ENCODE measurements around the genes BLNK and TLL2.

DNA sequence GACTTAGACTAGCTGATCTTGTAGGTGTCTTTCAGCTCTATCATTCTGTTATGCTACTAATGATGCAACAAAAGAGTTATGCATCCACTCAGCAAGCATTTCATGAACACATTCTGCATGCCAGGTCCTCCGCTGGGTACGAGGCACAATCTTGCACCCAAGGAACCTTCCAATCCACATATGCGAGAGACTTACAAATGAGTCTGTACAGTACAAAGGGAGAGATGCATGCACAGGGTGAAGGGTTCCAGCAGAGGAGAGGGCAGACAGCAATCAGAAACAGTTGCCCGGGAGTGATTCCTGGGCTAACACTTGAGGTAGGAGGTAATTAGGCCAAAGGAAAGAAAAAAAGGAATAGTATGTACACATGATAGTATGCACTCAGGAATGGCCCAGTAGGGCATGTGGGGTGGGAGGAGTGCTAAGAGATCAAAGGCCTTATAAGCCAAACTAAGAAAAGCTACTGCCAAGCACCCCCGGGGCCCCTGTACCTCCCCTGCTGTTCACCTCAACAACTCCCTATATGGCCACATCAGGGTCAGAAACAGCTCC lies 80.5 kb downstream of the SORBS1 start:
- PRO-cap = no peak
- RAMPAGE, long total RNA = no peak

DNA sequence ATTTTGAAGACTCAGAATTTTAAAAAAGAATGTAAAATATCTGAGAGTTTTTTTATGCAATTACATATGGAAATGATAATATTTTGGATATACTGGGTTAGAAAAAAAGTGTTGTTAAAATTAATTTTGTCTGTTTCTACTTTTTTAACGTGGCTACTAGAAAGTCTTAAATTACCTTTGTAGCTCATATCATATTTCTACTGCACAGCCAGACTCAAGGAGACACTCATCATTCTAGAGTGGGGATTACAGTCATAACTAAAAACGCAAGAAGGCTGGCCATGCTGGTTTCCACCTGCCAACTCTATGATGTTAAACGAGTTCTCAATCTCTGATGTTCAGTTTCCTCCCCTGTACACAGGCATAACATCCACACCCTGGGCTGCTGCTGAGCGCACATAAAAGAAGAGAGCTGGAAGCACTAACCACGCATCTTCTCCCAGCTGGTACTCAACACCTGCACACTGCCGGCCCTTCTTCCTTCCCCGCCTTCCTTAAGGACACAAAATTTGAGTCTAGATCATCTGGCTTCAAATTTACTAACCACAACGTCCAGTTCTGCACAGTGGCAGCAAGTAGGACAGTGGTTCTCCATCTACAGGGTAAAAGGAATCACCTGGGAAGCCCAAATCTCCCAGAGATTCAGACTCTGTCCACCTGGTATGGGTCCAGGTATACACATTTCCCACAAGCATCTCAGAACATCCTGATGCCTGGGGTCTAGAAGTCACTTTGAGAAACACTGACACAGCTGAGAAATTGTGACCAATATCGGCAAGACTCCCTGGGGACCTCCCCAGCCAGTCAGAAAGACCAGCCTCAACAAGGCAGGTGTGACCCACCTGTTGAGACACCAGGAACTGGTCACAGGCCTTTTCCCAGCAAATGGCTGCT lies 60.4 kb downstream of the SORBS1 start:
- PRO-cap = no peak
- RAMPAGE, long total RNA = no peak

DNA sequence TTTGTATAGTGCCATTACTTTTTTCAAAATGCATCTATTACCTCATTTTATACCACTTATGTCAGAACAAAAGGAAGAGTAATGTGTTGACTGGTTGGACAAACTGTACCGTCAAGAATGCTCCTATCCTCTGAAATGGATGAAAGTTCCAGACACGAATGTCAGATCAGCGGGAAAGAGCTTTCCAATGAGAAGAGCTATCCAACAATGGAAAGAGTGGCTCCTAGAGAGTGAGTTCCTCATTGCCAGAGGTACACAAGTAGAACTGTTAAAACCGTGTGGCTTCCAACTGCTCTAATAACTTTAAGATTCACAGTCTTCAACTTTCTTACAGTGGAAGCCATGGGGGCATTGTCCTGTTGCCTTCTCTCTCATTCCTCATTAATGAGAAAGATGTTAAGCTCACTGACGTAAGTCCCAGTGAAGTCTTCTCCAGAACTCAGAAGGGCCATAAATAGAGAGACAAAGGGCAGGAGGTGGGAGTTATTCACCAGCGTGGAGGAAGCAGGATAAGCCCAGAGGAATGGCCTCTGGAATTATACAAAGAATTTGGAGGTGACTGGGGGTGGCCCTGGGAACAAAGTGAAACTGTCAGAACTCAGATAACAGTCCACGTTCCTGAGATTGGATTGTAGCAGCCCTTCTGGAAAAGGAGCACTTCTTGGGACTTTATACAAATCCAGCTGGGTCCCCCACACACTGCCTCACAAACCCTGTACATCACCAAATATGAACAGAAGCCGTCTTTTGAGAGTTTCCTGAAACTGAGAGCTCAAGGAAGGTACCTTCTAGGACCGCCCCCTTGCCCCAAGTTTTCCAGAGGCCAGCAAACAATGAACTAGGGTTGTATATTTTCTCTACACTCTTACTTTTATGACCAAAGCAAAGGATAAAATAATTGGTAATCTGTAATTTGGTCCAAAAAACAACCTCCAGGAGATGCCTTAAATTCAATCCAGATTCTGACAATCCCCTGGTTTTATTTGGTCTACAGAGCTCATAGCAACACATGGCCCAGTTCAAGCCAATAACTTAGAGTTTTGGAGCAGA lies 52.4 kb downstream of the SORBS1 start:
- PRO-cap = no peak
- RAMPAGE, long total RNA = no peak

DNA sequence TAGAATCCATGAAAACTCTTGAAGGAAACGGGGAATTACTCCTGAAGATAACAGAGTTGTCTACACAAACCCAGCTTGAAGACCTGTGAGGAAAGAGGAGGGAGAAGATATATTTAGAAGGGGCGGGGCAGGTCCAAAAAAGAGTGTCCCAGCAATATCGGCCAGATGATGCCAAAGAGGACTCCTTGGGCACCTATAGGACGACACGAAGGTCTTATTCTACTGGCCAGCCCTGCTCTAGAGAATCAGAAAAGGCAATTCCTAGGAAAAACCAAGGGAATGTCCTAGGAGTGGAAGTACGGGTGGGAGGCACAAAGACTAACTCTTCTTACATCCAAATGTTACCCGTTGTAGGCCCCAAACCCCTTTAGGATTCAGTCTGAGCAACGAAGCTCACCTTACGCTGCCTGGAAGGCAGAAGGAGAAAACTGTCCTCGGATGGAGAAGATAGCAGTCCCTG lies 741 bp downstream of the TCTN3 start:
- PRO-cap = no peak
- RAMPAGE, long total RNA = no peak

DNA sequence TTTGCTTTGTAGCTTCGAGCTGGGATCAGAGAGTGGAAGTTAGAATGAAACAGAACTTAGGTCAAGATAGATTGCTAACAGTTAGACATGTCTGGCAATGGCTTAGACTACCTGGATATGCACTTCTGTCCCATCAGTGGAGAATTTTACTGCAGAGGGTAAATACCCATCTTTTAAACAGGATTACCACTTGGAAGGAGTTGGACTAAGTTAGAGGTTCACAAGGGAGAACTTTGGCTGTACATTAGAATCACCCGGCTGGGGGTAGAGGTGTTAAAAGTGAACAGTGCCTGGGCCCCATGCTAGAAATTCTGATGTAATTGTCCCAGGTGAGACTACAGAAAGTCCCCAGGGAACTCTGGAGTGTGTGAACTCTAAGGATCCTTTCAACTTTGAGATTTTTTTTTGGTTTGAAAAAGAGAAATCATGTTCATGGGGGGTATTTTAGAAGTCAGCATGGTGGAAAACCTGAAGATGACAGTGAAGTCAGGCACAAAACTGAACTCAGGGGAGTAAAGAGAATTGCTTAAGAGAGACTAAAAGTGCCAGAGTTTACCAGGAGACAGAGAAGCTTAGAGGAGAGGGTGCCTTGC lies 35.6 kb downstream of the ENTPD1 start:
- PRO-cap = no peak
- RAMPAGE, long total RNA = no peak

- PRO-cap = no peak
- RAMPAGE, long total RNA = no peak
These were observed 40.9 kb upstream of the ZNF518A start for GRCh38 chr10:96089161-96089552.

- PRO-cap = no peak
- RAMPAGE, long total RNA = no peak
These were observed 9.3 kb downstream of the ZNF518A start for GRCh38 chr10:96139233-96139864.

DNA sequence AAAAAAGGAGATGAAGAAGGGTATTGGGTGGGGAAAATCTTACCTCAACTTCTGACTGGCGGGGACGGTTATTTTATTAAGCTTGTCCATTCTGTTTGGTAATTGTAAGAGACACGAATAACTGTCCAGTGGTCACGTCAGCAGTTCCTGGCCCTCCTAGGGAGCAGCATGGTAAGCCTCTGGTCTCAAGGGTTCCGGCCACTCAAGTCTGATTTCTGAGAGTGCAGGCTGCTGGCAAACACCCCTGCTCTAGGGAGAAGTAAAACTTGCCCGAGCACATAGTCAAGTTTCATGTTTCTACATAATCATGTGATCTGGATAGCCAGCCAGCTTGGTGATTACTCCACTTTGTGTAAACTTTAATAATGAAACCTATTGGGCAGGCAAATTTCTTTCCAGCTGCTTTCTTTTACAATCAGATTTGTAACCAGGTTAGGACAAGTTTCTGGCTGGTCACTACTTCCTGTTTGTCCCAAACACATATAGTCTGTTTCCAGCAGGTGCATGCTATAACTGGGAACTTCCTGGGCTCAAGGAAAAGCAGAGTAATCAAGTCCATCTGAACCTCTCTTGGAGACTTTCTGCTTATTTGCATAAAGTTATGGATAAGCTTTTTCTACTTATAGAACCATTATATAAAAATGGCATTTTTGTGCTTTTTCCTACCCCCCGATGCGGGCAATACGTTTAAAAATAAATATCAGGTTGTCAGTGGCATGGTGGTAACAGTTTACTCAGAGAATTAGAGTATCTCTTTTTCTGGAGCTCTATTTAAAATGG lies at the start of gene BLNK:
BLNK (minus strand) TSS at position 261 of the 780 bp plus-strand sequence.
- PRO-cap = bidirectional peak, plus-strand start at position 510 of the sequence, minus-strand start at position 251 of the sequence
- RAMPAGE, long total RNA = start-site peak on the minus strand centred at position 230 of the sequence, 63 bp wide, 438 and 157 reads in 2 replicates

GRCh38 chr10:96288195-96288815 lies 15.9 kb upstream of the DNTT start:
- PRO-cap = no peak
- RAMPAGE, long total RNA = no peak

DNA sequence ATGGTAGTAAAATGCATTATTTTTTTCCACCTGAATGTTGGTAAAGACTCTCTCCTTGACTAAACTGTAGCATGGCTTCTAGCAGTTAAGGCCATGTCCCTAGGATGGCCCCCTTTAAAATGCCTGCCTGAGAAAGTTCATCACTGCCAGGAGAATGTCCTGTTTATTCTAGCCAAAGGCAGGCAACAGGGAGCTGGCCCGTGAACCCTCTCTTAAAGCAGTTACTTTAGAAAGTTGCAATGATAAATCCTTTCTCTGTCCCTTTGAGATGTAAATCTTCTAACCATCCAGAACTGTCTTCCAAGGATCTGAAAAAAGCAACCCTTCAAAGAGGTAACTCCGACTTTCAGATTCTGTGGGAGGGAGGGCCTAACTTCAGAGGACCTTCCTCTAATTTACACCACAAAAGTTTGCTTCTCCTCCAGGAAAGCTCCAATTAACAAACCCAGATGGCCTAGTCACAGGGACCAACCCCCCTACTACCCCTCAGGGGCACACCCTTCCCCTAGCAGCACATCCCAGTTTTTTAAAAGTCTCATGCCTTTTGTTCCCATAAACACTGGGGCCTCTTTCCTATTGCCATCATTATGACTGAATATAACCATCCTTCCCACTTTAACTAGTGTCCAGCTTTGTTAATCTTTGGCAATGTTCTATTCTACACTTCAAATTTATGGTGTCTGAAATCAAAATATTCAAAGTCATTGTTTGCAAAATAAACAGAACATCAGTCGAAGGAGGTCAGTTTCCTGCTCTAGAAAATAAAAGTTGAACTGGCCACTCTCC lies 5.6 kb downstream of the DNTT start:
- PRO-cap = no peak
- RAMPAGE, long total RNA = no peak

- PRO-cap = no peak
- RAMPAGE, long total RNA = no peak
These were observed 4.7 kb downstream of the TLL2 start for GRCh38 chr10:96508968-96509547.

GRCh38 chr10:96513462-96514428 lies at the start of gene TLL2:
TLL2 (minus strand) TSS chr10:96513926.
- PRO-cap = no peak
- RAMPAGE, long total RNA = no peak

GRCh38 chr10:96576406-96576835 lies 10.4 kb downstream of the TM9SF3 start:
- PRO-cap = no peak
- RAMPAGE, long total RNA = no peak

DNA sequence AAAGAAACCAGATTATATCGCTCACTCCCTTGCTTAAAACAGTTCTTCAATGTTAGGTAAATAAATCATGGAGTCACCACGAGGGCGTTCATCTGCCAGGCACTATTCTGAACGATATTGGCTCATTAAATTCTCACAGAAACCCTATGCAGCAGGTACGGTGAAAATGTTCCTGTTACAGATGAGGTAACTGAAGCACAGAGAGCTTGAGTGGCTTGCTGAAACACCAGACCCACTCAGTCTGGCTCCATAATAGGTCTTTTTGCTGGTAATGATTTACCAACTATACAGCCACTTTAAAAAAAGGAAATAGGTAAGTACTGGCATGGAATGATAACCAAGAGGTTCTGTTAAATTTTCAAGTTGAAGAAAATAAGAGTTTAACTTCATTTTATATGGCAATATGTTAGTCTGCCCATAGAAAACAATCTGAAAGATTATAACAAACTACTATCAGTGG lies 1.2 kb upstream of the TM9SF3 start:
- PRO-cap = no peak
- RAMPAGE, long total RNA = no peak

DNA sequence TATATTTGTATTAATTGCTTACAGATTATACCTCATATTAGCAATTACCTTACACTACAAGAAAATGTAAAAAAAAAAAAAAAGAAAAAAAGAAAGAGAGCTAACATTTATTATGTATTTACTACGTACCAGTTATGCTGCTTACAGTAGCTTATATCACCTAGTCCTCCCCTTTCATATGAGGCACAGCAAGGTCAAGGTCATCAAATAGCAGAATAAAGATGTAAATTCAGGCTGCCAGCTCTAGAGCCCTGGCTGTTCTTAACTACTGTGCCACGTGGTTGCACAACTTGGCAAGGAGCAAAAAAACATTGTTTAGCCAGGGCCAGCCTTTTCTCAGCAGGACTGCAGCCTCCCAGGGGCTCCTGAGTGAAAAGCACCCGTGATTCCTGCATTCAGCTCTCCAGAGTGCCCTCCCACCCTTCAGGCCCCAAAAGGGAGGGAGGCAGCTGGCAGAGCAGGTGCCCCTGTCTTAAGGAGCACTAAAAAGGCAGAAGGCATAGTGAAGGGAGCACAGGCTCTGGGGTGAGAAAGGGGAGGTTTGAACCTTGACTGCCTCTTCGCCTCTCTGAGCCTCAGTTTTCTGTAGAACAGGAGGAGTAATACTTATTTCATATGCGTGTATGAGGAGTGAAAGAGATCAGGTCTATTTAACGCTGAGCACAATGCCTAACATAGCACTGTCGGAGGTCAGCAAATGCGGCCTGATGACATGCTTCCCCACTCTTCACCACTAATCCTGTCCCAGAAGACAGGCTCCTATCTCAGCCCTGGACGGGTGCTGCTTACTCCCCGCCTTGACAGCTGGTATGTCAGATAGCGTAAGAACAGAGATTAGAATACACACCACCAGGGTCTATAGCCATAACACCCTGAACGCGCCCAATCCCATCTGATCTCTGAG lies 32.0 kb upstream of the TM9SF3 start:
- PRO-cap = no peak
- RAMPAGE, long total RNA = no peak

DNA sequence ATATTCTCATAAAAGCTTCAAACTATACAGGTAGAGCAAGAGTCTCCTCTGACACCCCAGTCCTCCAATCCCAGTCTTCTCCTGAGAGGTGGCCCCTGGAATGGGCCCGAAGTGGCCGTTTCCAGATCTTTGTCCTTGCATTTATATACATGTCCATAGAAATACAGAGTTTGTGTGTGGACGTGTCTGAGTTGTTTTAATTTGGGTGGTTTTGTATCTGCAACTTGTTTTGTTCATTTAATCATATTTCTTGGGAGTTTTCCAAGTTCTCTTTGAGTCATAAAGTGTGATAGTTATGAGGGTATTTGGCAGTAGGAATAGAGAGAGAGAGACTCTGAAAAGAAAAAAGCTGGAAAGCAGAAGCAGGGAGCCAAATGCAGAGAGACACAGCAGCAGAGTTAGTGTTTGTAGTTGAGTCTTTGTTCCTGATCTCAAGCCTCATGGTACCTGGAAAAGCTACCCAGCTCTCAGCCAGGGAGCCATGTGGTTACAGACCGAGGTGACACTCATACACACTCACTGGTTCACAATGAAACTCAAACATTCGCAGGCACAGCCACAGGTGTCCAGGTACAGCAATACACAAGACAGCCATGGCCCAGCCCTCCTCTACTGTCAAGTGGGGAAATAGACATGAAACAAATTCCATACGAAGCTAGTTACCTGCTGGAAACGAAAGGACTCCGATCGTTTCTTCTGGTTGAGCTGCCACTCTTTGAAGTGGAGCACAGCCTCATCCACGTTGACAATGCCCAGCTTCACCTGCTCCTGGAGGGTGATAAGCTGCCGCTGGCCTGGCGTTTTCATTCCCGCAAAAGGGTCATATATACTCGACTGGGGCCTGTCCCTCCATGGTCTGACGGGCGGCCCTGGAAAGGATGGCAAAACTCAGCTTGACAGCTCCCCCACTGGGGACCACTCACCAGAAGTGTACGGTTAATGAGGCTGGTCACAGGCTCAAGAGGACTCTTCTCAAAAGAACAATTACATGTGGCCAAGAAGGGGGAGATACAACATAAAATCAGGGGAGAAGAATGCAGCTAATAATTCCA lies 33.2 kb upstream of the TM9SF3 start:
- PRO-cap = no peak
- RAMPAGE, long total RNA = no peak

DNA sequence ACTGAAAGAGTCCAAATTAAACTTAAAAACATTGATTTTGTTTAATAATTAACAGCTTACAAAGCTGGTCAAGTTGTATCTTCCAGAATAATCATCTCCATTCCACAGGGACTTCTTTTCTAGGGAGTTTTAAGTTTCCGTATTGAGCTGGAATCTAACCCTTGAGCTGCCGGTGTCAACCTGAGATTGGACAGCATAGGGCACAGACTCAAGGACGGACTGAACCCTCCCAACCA lies 43.7 kb downstream of the PIK3AP1 start:
- PRO-cap = no peak
- RAMPAGE, long total RNA = no peak

DNA sequence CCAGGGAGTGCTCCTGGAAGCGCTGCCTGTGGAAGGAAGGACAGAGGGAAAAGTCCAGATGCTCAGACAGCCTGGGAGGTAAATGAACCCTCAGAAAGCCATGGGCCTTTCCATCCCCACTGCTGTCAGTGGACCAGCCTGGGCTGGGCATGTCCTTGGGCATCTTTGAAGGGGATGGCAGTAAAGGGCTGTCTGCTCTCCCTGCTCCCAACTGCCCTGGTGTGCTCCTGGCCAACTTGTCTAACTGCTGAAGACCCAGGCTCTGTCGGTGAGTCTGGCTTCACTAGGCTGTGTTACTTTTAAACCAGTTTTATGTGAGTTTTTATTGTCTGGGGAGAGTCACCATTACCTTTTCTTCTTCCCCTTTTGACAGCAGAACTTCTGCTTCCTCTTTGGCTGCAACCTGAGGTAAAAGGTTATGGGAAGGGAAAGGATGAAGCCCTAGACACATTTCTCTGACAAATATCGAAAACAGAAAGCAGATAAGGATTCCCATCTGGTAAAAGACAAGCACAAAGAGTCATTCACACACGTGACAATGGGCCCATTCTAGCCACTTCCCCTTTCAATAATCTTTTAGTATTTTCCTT lies 27.5 kb upstream of the PIK3AP1 start:
- PRO-cap = no peak
- RAMPAGE, long total RNA = no peak

DNA sequence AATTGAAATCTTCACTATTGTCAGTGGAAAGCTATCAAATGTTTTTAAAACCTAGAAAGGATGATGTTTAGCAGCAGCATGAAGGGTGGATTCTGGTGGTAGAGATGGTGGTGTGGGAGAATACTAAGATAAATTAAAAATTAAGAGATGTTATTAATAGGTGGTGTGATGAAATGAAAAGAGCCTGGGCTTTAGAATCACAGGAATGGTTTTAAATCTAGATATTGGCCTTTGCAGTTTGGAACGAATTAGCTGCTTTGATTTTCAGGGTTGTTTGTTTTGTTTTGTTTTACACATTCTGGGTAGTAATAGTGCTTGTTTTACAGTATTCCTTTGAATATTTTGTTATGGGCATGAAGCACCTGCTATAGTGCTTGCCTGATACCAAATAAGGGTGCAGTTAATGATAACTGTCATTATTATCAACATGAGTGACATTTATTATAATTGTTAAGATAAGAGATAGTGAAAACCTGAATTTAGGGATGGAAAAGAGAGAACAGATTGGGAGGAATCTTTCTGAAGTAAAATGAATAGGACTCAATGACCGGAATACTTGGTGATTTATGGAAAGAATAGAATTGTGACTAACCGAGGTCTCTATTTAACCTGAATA lies 66.5 kb downstream of the LCOR start:
- PRO-cap = no peak
- RAMPAGE, long total RNA = no peak

DNA sequence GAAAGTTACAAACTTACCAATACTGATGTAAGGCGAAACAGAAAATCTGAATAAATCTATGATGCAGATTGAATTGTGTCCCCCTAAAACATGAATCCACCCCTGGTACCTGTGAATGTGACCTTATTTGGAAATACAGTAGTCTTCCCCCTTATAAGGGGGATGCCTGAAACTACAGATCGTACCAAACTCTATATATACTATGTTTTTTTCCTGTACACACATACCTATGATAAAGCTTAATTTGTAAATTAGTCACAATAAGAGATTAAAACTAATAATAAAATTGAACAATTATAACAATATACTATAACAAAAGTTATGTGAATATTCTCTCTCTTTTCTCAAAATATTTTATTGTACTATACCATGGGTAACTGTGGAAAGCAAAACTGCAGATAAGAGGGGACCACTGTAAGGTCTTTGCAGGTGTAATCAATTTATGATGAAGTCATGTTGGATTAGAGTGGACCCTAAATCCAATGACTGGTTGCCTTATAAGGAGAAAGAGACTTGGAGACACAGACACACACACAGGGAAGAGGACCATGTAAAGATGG lies 104.6 kb downstream of the LCOR start:
- PRO-cap = no peak
- RAMPAGE, long total RNA = no peak

All from Karpas-422 (cell line).